Measurements from ENCODE around the gene VPS13A.

- RRBS, result no CpG with 5 or more reads among the region's 1 CpG
Observed at GRCh38 chr9:76614194-76614479, 155.2 kb downstream of the GCNT1 start.

DNA sequence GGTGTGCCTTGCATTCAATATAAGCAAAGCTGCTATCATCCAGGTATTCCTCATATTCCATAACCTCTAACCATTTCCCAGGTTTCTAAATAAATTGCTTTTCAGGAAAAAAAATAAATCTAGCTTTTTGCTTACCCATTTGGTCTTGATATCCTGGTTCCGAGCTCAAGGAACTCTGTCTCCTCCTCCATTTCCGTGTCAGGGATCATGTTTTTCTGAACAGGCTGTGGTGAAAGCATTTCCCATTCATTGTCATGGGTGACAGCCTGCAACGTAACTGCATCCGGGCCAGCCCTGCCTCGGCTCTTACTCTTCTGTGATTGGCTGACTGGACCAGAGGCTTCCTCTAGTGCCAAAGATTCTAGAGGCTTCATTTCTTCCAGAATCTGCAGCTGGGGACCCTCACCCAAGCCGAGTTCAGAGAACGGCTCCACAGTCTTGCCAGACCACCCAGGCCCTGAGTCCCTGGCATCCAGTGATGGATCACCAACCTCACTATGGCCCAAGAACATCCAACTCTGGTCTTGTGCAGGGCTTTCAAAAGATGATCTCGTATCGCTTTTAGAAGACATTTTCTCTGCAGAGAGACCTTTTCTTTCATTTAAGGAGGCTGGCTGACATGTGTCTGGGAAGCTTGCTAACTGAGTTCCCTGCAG, 202.6 kb downstream of the PRUNE2 start:
- RRBS, result no CpG with 5 or more reads among the region's 9 CpGs

DNA sequence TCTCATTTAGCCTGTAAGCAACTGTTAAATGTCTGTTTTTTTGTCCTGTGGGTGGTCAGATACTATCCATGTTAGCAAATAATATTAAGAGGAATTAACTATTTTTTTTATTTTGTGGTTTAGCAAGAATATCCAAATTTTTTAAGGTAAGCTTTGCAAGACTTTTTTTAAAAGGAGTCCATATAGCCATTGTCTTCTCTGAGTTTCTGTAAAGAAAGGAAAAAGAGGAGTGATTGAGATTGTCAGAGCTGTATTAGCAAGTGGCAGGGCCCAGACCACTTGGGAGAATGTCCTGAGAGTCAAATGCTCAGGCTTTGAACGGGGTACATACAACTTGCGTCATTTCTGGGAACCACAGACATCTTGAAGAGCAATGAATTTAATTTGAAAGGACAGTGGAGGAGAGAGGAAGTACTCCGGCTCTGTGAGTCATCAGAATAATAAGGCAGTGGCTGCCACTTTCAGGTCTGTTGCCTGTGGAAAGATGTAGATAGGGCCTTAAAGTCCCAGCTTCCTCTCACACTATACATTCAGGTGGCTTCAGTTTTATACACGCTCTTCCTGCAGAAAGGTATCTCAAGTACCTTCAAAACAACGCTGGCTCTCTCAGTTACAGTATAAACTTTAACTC, 6.6 kb upstream of the PRUNE2 start:
- RRBS, result no CpG with 5 or more reads among the region's 5 CpGs

DNA sequence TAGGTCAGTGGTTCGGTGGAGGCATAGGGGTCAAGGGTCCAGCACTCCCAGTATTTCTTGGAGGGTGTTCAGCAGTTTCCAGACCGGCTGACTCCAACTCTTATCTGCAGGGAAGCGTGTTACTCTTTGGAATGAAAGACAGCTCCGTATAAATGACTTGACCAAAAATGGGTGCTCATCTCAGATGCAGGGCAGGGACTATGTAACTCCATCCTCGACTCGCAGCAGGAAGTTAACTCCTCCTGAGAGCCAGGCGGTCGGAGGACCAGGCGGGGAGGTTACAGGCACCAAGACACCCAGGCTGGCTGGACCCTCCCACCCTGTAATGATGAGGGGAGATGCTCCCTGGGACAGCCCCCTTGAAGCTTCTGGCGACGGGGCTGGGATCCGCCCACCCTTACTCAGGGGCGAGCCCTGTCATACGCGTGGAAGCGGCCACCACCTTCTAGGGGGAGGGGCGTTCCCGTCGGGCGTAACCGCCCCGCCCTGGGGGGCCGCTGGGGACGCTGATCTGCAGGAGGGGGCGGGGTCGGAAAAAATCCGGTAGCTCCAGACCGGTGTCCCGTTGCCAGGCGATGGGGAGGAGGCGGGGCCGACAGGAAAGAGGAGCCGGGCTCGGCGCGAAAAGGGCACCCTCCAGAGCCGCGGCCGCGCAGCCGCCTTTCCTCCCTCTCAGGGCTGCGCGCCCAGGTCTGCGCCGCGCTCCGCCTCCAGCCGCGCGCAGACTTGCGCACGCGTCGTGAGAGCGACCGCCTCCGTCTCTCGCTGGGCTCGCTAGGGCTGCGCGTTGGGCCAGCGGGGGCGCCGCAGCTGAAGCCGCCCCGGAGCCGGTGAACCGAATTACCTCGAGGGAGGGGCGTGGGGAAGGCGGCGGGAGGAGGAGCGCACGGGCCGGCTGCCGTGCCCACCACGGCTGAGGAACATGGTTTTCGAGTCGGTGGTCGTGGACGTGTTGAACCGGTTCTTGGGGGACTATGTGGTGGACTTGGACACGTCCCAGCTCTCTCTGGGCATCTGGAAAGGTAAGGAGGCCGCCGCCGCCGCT, at the start of gene VPS13A:
Gene VPS13A, plus strand, starts transcription at position 752 of the 1,045 bp plus-strand sequence.
- RRBS, result under 1% methylated on average over 25 of the region's 87 CpGs

DNA sequence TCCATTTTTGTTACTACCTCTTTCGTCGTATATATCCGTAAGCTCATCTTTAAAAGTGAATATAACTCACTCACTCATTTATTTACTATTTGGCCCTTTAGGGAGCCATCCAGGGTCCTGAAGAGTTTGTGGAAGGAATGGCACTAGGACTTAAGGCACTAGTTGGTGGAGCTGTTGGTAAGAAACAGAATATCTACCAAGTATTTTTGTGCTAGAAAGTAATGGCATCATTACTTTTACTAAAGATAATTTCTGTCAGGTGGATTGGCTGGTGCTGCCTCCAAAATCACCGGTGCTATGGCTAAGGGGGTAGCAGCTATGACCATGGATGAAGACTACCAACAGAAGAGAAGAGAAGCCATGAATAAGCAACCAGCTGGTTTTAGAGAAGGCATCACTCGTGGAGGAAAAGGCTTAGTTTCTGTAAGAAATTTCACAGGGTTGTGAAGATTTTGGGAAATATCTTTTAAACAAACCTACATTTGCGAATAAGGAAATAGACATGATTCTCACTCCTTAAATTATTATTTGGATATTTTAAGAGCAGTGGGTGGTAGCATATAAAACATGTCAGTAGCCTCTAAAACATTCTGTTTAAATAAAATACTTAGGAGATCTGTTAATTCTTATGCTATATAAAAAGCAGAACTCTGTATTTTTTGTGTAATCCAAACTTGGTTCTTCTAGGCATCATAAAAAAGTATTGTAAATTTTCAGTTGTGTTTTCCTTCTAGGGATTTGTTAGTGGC, 193.0 kb downstream of the VPS13A start:
- RRBS, result no CpG with 5 or more reads among the region's 6 CpGs

GRCh38 chr9:77807006-77807843, 159.1 kb upstream of the GNA14 start:
- RRBS, result no CpG with 5 or more reads among the region's 3 CpGs

DNA sequence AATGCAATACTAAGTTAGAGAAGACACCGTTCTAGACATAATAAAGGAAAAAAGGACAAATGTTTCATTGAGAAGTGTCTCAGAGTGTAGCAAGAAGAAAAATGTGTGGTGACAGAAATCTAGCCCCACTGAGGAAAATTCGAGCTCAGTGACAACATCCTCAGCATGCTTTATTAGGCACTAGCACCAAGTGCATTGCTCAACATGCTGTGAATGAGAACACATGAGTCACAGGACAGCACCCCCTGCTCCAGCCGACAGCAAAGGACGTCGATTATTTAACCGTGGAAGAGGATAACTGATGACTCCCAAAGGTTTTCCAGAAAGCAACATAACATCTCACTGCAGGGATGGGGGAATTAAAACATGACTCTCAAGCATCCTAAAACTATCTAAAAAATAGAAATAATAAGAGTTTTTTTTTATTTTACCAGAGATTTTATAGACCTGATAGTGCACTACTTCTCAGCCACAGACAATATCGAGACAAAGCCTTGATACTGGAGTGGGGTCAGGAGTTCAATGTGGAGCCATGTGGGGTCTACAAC, 182.6 kb downstream of the GNAQ start:
- RRBS, result no CpG with 5 or more reads among the region's 7 CpGs

DNA sequence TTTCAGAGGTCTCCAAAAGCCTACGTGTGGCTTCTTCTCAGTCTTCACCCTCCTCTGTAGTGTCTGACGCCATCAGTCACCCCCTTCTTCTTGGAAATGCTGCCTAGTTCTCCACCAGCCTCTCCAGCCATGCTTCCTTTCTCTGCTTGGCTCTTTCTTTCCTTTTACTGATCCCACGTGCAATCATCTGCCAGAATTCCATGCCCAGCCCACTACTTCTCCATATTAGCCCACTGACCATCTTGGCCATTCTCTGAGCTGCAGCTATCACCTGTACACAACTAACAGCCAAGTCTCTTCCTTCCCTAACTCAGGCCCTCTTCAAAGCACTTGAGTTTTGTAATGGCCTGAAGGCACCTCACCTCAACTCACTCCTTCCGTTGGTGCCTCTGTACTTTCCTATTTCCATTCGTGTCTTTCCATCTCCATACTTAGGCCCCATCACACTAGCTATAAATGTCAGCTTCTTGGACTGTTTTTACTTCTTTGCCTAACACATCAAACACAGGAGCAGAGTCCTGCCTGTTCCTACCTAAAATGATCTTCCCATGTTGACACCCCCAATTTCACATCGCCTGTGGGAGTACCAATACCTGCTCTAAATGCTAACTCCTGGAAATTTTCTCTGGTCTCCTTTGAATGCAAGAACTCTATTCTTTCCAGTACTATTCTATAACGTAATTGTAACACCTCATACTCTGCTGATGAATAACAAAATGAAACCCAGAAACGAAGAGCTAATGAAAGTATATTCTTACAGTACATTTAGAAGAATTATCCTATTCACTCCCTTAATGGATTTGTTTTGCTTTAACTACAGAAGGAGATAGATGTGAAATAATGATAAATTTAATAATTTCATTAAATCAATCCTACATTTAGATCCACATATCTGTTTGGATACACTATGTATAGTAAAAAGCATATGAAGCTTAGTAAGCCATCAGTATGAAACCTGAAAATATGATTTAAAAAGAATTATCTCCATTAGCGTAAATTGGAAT, 172.8 kb downstream of the GNAQ start:
- RRBS, result no CpG with 5 or more reads among the region's 9 CpGs

DNA sequence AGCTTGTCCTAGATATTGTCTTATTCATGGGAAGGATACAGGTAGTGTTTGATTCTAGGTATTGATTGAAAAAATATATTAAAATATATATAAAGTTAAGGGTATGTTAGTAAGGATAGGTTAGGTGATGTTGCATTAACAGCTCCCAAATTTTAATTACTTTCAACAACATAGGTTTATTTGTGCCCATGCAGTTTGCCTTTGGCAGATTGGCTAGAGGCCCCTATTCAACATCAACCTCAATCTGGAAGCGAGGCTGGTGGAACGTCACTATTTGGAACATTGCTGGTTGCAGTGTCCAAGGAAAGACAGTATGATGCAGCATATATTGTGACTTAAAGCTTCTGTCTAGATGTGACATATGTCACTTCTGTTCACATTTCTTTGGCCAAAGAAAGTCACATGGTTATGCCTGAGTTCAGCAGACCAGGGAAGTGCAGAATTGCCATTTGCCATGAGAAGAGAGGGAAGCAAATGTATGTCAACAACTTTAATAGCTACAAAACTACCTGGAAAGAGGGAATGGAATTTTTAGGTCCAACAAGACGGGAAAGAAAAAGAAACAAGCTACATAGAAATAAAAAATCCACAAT, 24.3 kb upstream of the PSAT1 start:
- RRBS, result no CpG with 5 or more reads among the region's 3 CpGs

GRCh38 chr9:79666866-79667440, 95.2 kb downstream of the TLE4 start:
- RRBS, result no CpG with 5 or more reads among the region's 7 CpGs

GRCh38 chr9:81682825-81683288, 6.5 kb downstream of the TLE1 start:
- RRBS, result no CpG with 5 or more reads among the region's 9 CpGs

GRCh38 chr9:81688059-81688460, 1.3 kb downstream of the TLE1 start:
- RRBS, result 18% methylated on average over 16 of the region's 42 CpGs

- RRBS, result no CpG with 5 or more reads among the region's 4 CpGs
Observed at GRCh38 chr9:81729124-81729705, 39.9 kb upstream of the TLE1 start.

DNA sequence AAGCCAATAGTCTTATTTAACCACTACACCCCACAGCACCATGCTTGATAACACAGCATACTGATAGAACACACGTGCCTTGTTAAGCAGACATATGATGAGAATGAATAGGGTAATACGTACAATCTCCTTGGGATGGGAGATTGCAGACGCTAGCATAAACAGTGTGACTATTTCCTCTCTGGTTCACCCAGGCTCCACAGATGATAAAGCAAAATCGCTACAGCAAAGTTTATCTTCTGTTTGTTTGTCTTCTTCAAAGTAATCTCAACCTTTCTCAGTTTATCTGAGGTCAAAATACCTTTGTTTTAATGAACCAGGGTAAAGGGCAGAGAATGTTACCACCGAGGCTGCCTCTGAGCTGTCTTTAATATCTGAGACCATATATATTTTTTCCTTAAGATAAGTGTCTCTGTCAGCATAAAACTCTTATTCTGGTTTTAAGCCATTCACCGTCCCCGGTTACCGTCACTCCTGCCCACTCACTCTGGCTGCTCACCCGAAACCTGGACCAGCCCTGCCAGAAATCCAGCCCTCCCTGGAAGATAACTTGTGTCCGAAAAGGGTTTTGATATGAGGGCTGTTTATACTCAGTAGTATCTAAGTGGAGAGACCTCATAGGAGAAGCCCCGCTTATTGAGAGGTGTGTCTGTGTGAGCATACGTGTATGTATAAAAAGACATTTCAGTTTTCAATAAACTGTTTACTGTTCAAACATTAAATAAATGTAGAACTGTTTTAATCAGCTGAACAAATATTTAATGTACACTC, 465.5 kb downstream of the RASEF start:
- RRBS, result no CpG with 5 or more reads among the region's 12 CpGs

DNA sequence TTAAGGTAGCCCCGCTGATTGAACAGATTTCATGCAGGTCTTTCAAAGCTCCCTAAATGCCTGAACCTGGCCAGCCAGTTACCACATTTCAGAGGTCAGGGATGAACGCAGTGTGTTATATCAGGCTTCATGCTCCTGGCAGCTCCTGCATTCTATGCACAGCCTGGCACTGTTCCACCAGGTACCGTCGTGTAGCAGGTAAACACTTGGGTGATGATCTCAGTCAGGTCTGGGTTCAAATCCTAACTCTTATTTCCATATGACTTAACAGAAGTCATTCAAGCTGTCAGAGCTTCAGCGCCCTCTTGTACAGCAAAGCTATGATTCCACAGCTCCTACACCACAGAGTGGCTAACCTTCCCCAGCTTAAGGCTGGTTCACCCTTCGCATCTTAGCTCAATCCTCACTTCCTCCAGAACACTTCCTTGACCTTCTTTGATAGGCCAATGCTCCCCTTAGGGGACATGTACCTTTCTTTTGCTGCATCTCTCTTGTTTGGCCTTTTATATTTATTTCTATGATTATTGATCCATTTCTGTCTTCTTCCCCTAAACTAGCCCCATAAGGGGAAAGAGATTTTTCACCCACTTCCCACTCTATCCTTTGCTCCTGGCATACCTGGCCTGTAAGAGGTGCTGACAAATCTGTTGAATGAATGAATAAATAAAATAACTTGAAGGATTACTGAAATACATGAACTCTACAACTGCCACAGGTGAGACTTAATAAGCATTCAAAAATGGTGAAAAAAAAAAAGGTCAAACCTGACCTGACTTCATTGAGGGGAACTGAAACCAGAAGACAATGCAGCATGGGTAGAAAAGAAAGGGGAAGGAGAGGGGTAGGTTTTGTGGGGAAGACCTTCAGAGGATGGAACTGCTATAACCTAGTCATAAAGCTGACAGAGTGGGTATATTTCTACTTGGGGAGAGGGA, 56.9 kb downstream of the RASEF start:
- RRBS, result no CpG with 5 or more reads among the region's 6 CpGs

GRCh38 chr9:83220088-83220426, 157.1 kb upstream of the RASEF start:
- RRBS, result no CpG with 5 or more reads among the region's 10 CpGs

DNA sequence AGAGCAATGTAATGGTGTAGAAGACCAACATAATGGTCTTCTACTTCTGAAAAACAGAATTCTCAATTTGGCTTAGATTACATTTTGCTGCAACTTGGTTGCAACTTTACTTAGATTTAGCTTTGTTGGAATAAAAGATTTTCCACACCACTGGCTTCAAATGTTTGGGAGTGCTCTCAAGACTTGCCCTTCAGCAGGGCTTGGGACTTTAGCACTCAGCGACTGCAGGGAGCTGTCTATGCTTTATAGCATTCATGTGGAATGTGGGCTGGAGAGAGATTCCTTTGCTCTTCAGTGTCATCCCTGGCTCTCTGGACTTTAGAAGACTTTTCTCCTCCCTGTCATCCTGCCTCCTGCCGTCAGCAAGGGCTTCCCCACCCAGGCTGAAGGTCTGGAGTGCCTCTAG, 211.0 kb downstream of the FRMD3 start:
- RRBS, result no CpG with 5 or more reads among the region's 2 CpGs

GRCh38 chr9:83469640-83470134, 68.5 kb downstream of the FRMD3 start:
- RRBS, result no CpG with 5 or more reads among the region's 8 CpGs

DNA sequence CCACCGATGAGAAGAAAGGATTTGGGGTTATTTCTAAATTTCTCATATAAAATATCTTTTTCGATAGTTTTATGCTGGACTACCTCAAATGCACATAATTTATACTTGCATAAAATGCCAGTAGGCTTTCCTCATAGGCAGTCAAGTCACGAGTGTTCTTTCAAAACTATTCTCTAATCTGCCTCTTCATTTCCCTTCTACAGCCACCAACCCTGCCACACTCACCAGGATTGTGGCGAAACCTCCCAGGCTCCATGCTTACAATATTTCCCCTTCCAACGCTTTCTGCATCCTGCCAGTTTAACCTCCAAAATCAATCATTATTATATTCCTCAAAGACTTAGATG, 65.5 kb downstream of the FRMD3 start:
- RRBS, result no CpG with 5 or more reads among the region's 5 CpGs

All from NB4 (cell line).